Hematopoietic multipotent progenitor cell (in vitro differentiated cells): ENCODE measurements around a stretch of chr17.

- CAGE, long polyA plus RNA: no peak
These were observed 17.6 kb downstream of the MARCHF10 start for GRCh38 chr17:62790615-62790788.

DNA sequence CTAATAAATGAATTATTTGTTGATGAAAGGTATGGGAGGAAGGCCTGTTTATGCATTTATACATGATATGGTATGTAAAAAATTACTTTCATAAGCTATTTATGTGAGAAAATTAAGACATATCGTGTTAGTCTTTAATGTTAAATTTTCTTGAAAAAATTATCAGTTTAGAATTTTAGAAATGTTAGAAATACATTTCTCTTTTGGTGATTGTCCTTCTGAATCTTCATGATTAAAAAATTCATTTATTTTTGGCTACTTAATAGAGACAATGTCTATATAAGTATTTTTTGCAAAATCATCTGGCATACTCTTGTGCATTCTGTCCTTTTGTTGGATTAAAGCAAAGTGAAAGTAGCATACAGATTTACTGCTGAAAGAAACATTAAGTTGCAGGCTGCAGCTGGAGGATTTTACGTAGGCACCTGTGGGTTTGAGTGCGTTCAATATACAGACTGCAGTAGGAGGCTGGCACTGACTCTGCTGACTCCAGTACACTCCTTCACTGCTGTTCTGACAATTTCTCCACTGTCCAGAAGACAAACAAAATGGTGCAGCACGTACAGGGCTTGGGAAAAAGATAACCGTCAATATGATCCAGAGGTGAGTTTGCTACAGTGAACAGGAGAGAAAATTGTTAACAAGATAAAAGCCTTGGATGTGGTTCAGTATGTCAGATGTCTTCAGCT, 73.2 kb downstream of the TANC2 start:
- CAGE, long polyA plus RNA: no peak

GRCh38 chr17:63421919-63422990, 23.9 kb downstream of the CYB561 start:
- CAGE, long polyA plus RNA: no peak

DNA sequence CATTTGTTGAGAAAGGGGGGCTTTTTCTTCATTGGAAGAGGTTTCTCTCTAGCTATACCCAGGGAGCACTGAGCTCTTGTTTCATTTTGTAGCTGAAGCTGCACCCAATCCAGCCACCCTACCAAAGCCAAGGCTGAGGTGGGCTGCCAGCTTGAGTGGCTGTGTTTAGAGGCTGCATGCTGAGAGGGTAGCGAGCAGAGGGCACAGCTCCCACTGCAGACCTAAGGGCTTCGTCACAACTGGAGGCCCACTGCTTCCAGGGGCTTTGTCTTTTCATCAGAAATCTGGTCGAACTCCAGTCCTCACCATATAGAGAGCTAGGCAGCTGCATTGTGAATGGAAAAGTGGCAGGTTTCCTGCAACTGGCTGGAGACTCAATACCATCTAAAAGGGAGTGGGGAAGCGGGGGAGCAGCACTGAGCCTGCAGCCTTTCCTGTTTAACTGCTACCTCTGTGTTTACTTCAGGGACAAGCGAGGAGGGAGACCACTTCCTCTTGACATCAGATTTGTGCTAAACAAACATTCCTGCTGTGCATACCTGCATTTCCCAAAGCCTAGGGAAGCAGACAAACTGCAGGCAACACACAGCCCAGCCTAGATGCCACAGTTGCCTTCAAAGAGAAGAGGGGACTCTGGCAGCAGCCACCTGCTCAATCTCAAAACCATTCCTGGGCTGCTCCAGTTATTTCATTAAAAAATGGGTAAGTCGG, 17.9 kb downstream of the CYB561 start:
- CAGE, long polyA plus RNA: no peak

DNA sequence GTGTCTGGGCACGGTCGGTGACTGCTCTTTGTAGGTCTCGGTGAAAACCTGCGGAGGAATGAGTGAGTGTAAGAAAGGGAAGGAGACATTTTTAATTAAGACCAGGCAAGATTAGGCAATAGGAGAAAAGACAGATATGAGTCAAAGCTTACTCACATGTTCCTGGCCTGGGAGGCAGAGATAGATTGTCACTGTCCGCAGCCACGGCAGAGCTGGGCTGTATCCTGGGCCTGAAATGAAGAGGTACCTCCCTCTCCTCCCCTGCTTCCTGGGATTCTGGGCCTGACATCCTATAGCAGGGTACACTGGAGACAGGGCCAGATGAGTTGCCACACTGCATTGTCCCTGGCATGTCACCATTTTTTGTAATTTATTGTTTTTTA, 14.7 kb upstream of the CYB561 start:
- CAGE, long polyA plus RNA: no peak

DNA sequence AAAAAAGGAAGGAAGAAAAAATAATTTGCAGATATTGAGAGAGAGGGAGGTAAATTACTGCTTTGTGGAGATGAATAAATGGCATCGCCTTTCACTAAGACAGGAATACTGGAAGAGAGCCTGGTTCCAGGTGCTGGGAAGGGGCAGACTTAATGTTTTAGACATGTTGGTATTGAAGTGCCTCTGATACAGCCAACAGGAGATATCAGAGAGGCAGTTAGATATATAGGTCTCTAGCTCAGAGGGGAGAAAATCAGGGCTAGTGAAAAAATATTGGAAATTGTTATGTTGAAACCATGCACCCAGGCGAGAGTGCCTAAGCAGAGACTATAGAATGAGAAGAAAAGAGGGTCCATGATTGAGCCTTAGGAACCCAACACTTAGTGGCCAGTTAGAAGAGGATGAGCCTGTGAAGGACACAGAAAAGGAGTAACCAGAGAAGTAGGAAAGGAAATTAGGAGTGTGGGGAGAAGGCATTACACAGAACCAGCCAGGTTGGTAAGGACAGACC, 27.6 kb downstream of the LIMD2 start:
- CAGE, long polyA plus RNA: no peak

GRCh38 chr17:63691907-63692581, 7.9 kb downstream of the LIMD2 start:
- CAGE, long polyA plus RNA: no peak

DNA sequence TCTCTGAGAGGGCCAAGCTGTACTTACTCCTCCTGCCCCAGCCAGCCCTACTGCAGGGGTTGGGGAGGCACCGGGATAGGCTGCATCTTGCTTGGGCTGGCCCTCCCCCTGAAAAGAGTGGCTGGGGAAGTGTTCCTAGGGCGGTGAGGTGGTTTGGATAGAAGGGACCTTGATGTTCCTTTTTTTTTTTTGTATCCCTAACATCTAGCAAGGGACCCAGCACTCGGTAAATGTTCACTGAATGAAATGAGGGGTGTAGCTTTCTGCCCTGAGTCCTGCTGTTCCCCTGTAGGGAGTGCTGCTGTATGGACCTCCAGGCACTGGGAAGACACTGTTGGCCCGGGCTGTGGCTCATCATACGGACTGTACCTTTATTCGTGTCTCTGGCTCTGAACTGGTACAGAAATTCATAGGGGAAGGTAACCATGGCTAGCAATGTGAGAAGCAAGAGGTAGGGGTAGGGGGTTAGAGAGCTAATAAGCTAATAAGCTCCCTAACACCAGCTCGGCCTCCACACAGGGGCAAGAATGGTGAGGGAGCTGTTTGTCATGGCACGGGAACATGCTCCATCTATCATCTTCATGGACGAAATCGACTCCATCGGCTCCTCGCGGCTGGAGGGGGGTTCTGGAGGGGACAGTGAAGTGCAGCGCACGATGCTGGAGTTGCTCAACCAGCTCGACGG, 3.2 kb upstream of the FTSJ3 start:
- CAGE, long polyA plus RNA: no peak

GRCh38 chr17:63832406-63833462, 5.3 kb upstream of the FTSJ3 start:
- CAGE, long polyA plus RNA: no peak

GRCh38 chr17:64051166-64051560, 30.7 kb upstream of the ICAM2 start:
- CAGE, long polyA plus RNA: no peak

DNA sequence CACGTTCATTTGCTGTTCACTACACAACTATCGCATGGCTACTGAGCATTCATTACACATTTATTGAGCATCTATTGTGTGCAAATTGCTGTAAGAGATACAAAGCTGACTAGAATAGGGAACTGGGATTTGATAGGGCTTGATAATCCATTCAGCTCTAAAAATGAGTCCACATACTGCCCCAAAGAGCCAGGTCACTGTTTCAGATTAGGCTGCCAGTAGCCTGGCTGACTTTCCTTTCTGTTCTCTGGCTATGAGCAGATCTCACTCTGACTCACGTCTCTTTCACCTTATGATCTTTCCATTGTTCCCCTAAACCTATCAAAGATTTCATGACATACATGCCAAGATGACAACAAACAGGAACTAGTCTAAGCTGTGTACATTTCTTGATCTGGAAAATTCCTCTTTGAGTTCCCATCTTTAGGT, 40.7 kb upstream of the ICAM2 start:
- CAGE, long polyA plus RNA: no peak

GRCh38 chr17:64063794-64064913, 43.7 kb upstream of the ICAM2 start:
- CAGE, long polyA plus RNA: no peak

DNA sequence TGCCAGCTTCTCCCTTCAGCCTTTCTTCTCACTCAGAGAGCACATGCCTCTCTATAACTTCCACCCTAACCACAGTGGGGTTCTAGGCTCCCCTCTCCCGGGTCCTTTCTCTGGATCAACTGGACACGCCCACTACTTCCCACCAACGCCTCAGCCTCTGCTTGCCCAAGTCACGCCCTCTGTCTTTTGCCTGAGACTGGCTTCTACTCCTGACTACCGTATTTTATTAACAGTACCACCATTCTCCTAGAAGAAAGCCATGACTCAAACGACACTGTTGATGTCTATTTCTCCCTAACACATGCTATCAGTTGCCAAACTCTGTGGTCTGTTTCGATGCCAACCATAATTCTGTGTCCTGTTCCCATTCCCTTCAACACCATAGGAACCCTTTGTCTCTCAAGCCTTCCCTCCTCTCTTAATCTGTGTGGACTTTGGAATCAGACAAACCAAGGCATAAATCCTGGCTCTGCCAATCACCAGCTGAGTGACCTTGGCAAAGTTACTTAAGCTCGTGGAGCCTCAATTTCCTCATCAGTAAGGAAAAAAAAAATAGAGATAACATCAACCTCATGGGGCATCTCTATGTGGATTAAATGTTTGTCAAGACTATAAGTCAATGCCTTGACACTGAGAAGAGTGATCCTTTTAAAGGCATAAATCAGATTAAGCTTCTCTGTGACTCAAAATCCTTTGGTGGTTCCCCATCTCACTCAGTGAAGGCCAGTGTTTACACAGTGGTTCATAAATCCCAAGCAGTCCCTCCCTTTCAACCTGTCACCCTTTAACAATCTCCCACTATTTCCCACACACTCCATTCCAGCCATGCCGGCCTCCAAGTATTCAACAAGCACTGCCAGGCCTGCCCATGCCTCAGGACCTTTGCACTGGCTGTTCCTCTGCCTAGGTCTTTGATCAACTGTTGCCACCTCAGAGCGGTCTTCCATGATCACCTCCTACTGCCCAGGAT, 45.7 kb downstream of the ERN1 start:
- CAGE, long polyA plus RNA: no peak

- CAGE, long polyA plus RNA: no peak
These were observed 16.4 kb upstream of the ERN1 start for GRCh38 chr17:64146042-64147036.

GRCh38 chr17:64147188-64147909, 17.4 kb upstream of the ERN1 start:
- CAGE, long polyA plus RNA: no peak

DNA sequence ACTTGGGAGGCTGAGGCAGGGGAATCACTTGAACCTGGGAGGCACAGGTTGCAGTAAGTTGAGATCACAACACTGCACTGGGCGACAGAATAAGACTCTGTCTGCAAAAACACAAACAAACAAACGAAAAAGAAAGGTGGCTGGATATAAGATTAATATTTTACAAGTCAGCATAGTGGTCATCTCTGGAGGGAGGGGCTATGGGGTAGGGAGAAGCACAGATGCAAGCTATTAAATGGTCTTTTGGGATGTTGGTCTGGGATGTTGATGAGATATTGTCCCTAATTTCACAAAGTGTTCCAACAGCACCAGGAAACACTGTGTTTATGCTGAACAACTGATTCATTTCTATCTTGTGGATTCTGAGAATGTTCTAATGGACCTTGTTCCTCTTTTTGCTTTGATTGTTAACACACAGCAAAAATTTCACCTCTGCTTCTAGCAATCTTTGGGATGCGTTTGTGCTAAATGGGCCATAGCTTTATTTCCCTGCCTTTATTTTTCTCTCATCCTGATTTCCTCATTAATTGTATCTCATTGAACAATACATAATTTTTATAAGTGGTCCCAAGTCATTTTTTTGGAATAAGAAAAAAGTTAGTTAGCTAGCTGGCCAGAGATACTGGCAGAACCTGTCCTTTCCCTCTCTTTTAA, 9.7 kb downstream of the PECAM1 start:
- CAGE, long polyA plus RNA: no peak

DNA sequence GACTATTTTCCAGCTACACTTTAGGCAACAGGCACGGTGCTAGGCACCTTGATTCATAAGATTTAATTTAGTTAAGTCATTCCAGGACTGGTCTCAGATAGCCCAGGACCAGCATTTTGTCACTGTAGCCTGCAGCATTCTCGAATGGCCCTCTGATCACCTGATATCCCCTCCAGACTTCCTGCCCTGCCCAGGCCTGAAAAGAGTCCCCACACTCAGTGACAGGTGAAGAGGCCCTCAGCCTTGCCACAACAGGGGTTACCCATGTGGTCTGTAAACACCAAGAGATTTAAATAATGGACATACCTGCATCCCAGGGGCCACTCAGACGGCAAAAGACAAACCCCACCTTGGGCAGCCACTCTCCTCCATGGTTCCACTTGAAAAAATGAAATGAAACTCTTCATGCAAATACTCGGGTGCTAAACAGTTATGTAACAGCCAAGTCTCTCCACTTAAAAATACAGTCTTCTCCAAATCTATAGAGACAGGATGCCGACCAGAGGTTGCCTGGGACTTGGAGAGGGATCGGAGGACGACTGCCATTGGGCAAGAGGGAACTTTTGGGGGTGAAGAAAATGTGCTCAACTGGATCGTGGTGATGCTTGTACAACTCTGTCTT, 22.9 kb upstream of the PECAM1 start:
- CAGE, long polyA plus RNA: no peak

GRCh38 chr17:64507258-64508106, 705 bp downstream of the CEP95 start:
- CAGE, long polyA plus RNA: no peak

- CAGE, long polyA plus RNA: no peak
These were observed 23.9 kb downstream of the CEP95 start for GRCh38 chr17:64530431-64531345.

- CAGE, long polyA plus RNA: no peak
These were observed 1.1 kb downstream of the SMURF2 start for GRCh38 chr17:64660657-64661758.